Neural cell (in vitro differentiated cells): ENCODE measurements around a stretch of chr21.

- RAMPAGE, long total RNA, result no peak
Measured at GRCh38 chr21:46552160-46553031, 52.5 kb downstream of the S100B start.

GRCh38 chr21:46585325-46586191 is 19.3 kb downstream of the S100B start:
- RAMPAGE, long total RNA, result no peak

- RAMPAGE, long total RNA, result no peak
Measured at GRCh38 chr21:46626346-46627247, 8.9 kb upstream of the PRMT2 start.

- RAMPAGE, long total RNA, result no peak
Measured at GRCh38 chr21:46633543-46634554, 1.6 kb upstream of the PRMT2 start.